ENCODE measurements around the genes AFM and CXCL8.

DNA sequence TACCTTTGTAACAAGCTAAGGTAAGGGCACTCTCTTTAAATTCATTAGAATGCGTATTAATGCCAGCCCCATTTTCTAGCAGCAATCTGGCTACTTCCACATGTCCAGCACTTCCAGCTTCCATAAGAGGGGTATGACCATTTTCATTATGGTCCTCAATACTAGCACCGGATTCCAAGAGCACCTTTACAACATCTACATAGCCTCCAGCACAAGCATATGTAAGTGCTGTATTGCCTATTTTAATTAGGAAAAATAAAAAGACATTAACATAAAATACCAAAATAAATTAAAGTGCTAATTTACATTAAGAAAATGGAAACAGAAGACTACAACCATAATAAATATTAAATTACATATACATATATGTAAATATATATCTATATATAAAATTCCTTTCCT is 84.4 kb upstream of the COX18 start:
- PRO-cap, result no peak

GRCh38 chr4:73222326-73223622 is 35.8 kb downstream of the ANKRD17 start:
- PRO-cap, result unidirectional peak, minus-strand start at chr4:73223035

DNA sequence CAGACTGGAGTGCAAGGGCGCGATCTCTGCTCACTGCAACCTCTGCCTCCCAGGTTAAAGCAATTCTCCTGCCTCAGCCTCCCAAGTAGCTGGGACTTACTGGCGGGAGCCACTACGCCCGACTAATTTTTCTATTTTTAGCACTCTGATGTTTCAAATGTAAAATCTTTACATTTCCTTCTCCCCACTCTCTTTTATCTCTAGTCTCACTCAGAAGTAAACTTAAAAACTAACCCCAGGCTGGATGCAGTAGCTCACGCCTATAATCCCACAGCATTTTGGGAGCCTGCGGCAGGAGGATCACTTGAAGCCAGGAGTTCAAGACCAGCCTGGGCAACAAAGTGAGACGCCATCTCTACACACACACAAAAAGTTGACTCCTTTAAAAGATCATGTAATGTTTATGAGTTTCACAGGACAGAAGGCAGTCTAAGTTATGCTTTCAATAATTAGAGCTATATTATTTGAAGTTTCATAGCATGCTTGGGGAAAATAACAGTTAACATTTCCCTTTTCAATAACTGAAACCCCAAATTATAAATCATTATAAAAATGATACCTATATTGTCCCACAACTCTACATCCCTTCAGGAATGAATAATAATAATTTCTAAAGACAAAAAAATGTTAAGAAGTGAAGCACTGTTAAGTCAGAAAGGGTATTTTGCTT is 7.7 kb downstream of the ANKRD17 start:
- PRO-cap, result no peak

DNA sequence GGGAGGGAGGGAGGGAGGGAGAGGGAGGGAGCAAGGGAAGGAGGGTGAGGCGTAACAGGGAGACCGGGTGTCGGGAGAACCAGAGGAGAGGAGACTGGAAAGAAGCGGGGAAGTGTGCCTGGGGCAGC is 137 bp upstream of the ANKRD17 start:
- PRO-cap, result bidirectional peak, plus-strand start at position 33 of the sequence, minus-strand start outside the sequence

DNA sequence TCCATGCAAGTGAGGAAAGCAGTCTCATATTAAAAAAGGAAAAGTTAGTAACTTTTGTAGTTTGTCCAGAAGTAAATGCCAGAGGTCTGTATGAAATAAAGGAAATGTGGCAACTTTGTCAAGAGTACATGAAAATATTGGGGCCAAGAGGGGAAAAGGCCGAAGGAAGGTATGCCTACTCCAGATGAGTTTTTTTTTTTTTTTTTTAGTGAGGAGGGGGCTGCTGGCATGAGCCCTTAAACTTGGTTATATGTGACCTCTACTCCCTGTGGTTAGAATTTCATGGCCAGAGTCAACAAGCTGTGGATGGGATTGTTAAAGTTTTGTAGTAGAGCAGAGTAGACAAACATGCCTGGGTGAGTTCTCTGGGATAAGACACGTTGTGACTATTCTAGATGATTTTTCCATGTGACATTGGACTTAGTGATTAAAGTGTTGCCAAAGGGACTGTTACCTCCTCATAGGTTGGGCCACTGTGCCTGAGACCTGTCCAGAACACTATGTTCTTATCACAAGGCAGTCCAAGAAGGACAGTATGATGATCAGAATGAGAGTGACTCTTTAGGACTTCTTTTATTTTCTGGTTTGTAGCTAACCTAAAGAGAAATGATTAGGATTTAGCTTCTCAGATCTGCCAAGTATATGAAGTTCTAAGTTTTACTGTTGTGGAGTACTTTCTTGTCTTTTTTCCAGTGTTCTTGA is 28.8 kb upstream of the ALB start:
- PRO-cap, result no peak

DNA sequence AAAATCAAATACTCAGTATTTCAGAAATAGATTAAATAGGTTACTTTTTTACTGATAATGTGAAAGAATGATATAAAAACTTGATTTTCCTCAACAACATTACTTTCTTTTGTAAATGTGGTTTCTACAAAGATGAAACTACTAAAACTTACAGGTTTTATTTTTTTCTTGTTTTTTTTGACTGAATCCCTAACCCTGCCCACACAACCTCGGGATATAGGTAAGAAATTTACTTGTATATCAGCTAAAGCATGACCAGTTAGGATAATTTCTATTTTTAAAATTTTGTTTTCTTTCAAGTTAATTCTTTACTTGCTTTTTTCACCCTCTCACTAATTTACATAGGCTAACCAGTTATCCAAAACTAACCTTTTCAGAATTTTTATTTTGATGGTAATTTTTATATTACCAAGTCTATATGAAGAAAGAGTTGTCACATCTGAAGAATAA is at the start of gene AFM:
Gene AFM (plus strand): TSS at position 102 of the 450 bp plus-strand sequence.
- PRO-cap, result no peak

- PRO-cap, result no peak
Observed at GRCh38 chr4:73669689-73670187, 49.5 kb upstream of the RASSF6 start.

GRCh38 chr4:73740291-73741119 is at the start of gene CXCL8:
CXCL8 (plus strand) TSS chr4:73740569.
- PRO-cap, result unidirectional peak, plus-strand start at chr4:73740569

GRCh38 chr4:74096075-74096312 is 3.0 kb downstream of the CXCL2 start:
- PRO-cap, result no peak

DNA sequence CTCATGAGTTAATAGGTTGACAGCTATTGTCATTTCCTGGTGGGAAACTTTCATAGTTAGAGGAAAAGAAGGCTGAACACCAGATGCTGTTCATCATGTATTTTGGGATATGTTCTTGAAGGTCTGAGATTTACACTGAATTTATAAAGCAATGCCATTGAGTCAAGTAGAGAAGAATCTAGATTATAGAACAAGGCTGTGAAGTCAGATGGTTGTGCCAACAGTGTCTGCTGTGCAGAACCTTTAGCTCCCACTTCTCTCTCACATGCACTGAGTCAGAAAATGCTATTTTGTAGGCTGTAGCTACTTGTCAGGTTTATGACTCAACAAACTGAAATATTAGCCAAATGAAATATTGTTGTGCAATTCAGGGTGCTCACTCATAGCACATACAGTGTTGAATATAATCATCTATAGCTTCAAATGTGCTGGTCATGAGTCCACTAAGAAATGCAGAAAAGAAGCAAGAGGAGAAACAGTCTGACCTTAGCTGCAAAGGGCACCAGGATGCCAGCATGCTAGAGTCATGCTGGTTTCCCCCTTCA is 10.0 kb upstream of the CXCL2 start:
- PRO-cap, result no peak

DNA sequence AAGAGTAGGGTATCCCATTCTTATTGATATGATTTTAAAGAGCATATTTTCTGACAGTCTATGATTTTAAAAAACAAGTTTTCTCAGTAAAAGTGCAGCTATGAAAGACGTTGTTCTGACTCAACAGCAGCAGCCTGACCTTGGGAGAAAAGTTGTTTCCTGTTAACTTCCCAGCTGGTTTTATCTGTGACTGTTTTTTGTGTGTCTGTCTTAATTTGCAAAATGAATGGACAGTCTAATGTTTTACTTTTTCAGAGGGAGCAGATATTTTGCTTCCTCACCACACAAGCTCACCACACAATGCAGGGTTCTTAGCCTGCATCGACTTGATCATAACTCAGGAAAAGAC is 764 bp upstream of the MTHFD2L start:
- PRO-cap, result no peak

- PRO-cap, result no peak
Observed at GRCh38 chr4:74384698-74384979, 19.7 kb downstream of the EREG start.

- PRO-cap, result no peak
Observed at GRCh38 chr4:74394673-74395074, 29.7 kb downstream of the EREG start.

DNA sequence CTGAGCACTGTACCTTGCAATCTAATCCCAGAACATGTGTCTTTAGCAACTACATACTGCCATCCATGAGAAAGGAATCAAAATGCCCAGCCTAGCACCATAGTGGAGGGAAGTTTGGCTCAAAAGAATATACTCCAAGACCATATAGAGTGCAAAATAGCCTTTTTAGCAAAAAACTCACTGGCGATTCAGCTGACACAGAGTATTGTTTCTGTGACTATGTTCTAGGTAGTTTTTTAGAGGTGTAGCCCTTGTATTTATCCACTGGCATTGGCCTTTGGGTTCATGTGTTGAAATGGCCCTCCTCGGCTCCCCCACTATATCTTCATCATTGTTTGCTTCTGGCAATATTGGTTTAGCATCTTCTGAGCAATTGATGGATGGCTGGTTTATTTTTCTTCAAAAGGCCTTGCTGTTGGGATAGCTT is 27.6 kb downstream of the AREG start:
- PRO-cap, result no peak

DNA sequence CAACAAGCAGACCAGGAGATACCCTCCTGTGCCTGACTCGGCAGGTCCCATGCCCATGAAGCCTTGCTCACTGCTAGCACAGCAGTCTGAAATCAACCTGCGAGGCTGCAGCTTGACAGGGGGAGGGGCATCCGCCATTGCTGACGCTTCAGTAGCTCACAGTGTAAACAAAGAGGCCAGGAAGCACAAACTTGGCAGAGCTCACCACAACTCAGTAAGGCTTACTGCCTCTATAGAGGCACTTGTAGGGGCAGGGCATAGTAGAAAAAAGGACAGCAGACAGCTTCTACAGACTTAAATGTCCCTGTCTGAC is 60.6 kb downstream of the AREG start:
- PRO-cap, result no peak

DNA sequence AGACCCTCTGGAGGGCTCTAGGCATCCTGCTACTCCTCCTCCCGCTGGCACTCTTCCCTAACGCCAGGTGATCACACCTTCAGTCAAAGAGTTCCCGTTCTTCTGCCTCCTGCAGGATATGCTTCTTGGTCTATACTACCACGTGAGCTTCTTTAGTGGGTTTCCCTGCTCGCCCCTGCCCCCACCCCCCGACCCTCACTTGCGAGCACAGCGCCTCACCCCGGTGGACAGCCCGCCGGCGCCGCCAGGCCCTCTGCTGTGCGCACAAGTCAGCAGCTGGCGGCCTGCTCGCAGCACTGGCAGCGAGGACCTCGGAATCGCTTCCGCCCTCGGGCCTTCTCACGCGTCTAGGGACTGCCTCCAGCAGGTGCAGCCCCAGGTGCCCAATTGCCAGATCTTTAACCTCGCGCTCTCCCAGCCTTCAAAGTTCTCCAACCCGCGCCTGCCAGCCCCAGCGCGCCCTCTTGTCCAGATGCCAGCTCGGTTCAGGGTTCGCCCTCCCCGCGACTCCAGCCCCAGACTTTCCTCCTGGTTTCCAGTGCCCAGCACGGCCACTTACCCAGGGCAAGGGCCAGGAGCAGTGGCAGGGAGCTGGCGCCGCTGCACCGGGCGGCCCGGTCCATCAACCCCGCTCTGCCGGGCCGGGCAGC is 495 bp downstream of the BTC start:
- PRO-cap, result no peak

DNA sequence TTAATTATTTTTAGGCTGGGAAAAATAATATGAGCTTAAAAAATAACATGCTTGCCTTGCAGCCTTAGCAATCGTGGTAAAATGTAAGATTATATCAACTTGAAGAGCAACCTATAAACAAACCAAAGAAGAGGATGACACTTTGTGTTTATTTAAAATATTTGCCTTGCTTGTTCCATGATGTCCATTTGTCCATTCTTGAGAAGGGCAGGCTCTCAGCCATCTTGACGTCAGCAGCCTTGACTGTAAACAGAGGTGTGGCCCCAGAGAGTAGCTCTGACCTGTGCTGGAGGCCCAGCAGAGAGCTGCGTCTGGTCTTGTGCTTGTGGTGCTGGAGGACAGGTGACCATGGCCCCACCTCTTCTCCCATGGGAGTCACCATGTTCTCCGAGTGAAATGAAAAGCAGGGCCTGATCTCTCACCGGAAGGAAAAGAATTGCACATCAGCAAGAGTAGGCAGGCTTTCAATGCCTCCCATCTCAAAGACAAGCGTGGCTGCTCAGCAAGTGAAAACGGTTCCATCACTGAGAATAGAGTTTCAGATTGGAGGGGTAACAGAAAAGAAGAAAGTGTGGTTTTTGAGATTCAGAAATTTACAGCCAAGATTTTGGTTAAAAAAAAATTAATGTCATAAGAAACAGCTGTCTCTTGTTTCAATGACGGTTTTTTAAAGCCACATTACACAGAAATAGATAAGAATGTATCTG is 11.4 kb downstream of the PARM1 start:
- PRO-cap, result no peak

DNA sequence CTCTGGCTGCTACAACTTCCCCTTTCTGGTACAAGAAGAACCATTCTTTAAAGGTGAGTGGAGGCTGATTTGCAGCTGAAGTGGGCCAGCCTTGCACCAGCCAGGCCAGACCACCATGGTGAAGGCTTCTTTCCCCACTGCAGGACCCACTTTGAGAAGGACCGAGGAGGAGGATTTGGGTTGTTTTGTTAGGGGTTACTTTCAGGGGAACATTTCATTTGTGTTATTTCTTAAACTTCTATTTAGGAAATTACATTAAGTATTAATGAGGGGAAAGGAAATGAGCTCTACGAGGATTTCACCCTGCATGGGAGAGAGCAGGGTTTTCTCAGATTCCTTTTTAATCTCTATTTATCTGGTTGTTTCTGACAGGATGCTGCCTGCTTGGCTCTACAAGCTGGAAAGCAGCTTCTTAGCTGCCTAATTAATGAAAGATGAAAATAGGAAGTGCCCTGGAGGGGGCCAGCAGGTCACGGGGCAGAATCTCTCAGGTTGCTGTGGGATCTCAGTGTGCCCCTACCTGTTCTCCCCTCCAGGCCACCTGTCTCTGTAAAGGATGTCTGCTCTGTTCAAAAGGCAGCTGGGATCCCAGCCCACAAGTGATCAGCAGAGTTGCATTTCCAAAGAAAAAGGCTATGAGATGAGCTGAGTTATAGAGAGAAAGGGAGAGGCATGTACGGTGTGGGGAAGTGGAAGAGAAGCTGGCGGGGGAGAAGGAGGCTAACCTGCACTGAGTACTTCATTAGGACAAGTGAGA is 113.7 kb downstream of the PARM1 start:
- PRO-cap, result no peak

DNA sequence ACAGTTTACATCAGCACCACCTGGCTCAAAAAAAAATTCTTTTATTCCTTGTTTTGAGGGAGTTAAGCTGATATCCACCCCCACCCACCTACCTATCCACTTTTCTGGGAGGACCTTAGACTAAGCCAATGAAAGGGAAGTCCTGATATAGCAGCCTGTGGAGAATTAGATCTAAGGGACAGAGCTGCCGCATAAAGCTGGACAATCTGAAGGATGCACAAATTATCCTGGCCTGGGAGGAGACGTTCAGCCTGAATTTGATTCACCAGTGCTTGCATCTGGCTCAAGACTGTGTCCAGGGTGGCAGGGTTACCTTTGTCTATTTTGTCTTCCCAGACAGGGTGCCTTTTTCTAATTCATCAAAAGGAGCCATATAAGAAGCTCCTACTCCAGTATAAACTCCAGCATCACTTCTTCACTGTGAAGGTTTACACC is 264.3 kb downstream of the RCHY1 start:
- PRO-cap, result no peak

DNA sequence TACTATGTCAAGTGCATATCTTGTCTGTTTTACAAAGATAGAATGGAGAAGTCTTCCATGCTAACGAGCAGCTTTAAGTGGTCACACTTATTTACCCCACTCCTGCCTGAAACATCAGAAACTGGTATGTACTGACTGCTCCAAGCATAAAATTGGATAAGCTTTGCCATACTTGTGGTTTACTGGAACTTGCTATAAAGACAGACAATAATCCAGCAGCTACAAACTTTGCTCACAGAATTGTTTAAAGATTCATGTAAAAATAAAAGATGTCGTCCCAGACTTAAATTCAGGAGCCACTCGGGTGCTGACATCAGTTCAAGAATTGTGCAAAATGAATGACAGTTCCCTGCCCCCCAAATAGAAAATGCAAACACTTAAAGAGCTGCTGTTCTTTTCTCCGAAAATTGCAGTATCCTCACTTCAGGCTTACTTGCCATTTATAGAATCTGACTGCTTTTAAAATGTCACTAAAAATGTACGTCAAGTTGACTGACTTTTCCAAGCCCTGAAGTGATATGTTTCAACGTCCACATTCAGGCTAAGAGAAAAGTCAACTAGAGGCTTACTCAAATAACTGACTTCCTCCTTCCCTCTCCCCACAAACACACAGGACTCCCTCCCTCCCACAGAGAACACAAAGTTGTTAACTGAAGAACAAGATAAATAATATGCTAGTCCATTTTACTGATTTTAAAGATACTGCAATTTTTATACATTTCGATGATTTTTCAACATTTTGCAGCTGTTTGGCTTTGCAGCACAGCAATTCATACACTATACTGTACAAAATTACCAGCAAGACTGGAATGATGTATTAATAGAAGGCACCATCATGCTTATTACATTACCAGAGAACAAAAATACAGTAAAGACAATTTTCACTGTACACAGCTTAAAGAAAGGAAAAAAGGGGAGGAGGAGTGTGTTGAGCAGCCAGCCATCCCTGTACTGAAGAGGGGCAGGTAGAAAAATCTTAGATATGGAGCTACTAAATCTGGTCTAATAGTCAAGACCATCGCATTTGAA is 13.7 kb upstream of the CDKL2 start:
- PRO-cap, result no peak